HT-29 (cell line): ENCODE measurements around a stretch of chr19.

DNA sequence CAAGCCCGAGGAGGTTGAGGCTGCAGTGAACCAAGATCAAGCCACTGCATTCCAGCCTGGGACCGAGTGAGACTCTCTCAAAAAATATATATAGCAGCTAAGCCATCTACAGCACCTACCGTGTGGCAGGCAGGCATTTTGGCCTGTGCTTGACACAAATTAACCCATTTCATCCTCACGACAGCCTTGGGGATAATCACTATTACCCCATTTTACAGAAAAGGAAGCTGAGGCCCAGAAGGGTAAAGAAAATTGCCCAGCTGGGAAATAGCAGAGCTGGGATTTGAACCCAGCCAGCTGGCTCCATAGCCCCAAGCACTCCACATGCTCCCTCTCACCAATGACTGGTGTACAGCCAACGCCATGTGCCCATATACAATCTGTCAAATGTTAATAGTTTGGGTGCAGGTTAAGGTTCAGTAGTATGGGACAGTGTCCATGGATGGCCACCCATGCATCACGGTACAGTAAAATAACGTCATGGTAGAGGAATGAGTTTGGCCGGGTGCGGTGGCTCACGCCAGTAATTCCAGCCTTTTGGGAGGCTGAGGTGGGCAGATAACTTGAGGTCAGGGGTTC, 3.0 kb downstream of the SLC1A5 start:
- RAMPAGE, long total RNA, result no peak

DNA sequence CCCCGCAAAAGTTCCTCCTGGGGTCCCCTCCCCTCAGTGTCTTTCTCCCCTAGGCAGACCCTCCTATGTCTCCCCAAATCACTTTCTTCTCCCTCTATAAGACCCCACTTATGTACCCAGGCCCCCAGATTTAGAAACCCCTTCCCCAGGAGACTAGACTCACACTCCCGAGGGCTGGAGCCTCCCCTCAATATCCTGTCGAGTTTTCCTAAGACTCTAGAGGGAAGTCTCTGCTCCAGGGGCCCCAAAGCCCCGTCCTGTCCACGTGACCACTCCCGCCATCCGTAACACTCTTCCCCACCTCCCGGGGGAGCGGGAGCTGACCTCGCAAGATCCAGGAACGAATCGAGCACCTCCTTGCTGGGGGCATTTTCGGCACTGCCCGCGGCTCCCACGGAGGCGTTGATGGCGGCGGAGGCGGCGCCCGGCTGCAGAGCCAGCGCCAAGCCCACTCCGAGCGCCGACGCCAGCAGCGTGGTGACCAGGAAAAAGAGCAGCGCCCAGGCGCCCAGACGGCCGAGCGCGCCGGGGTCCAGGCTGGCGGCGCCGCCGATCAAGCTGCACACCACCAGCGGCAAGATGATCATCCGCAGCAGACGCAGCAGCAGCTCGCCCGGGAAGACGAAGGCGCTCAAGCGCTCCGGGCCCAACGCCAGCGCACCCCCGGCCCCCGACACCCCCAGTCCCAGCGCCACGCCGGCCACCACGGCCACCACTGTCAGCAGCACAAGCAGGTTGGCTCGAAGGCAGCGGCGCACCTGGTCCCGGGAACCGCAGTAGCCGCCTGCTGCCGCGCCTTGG, 1.1 kb downstream of the SLC1A5 start:
- RAMPAGE, long total RNA, result no peak

DNA sequence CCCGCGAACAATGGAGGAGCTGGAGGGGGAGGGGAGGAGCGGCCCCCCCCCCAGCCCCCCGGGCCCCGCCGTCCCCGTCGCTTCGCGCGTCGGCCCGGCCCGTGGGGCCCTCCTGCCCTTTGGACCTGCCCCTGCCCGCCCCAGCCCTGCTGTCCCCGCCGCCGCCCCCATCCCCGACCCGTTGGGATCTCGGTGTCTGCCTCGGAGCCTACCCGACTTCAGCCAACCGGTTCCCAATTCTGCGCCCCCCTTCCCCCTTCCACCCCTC, 439 bp downstream of the ARHGAP35 start:
- RAMPAGE, long total RNA, result no peak

GRCh38 chr19:46862556-46863416, 2.0 kb downstream of the ARHGAP35 start:
- RAMPAGE, long total RNA, result no peak

- RAMPAGE, long total RNA, result no peak
Observed at GRCh38 chr19:46898457-46899076, 37.8 kb downstream of the ARHGAP35 start.

GRCh38 chr19:46945951-46946526, 73.6 kb upstream of the NPAS1 start:
- RAMPAGE, long total RNA, result no peak

DNA sequence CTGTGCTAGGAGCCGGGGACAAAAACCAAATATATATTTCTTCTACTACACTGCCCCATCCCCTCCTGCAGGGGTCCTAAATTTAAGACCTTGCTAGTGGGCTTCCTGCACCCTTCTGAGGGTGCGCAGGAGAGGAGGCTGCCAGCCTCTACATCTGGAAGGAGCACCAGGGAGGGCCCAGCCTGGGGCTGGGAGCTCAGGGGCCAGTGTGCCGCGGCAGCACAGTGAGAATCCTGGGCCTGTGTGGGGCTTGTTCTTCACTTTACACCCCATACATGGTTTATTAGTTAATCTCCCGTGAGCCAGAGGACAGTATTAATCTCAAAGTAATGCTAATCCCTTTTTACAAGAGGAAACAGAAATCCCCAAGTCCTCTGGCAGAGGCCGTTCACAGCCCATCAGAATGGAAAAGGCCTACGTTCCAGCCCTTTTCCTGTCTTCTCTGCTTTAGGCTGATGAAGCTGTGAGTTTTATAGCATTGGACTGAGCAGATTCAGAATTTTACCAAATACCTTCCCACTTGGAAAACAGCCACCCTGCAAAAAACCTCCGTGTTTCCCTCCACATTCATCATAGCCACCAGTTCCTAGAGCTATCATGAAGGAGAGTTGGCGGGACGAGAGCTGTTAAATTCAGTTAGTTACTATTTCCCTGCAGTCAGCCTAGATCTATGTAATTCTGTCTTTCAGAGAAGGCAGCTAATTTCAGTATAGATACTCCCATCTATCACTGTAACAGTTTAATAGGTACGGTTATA, 44.2 kb upstream of the NPAS1 start:
- RAMPAGE, long total RNA, result no peak

DNA sequence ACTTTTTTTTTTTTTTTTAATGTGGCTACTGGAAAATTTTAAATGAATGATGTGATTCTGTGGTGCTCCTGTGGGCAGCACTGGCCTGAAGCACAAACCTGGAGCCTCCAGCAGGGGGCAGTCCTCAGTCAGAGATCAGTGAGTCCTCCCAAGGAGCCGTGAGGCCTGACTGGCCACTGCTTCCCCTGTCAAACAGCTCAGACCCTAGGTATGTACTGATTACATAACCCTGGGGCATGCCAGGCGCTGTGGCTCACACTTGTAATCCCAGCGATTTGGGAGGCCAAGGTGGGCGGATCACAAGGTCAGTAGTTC, 30.9 kb upstream of the TMEM160 start:
- RAMPAGE, long total RNA, result no peak

GRCh38 chr19:47110883-47111666, 2.5 kb downstream of the ZC3H4 start:
- RAMPAGE, long total RNA, result no peak

DNA sequence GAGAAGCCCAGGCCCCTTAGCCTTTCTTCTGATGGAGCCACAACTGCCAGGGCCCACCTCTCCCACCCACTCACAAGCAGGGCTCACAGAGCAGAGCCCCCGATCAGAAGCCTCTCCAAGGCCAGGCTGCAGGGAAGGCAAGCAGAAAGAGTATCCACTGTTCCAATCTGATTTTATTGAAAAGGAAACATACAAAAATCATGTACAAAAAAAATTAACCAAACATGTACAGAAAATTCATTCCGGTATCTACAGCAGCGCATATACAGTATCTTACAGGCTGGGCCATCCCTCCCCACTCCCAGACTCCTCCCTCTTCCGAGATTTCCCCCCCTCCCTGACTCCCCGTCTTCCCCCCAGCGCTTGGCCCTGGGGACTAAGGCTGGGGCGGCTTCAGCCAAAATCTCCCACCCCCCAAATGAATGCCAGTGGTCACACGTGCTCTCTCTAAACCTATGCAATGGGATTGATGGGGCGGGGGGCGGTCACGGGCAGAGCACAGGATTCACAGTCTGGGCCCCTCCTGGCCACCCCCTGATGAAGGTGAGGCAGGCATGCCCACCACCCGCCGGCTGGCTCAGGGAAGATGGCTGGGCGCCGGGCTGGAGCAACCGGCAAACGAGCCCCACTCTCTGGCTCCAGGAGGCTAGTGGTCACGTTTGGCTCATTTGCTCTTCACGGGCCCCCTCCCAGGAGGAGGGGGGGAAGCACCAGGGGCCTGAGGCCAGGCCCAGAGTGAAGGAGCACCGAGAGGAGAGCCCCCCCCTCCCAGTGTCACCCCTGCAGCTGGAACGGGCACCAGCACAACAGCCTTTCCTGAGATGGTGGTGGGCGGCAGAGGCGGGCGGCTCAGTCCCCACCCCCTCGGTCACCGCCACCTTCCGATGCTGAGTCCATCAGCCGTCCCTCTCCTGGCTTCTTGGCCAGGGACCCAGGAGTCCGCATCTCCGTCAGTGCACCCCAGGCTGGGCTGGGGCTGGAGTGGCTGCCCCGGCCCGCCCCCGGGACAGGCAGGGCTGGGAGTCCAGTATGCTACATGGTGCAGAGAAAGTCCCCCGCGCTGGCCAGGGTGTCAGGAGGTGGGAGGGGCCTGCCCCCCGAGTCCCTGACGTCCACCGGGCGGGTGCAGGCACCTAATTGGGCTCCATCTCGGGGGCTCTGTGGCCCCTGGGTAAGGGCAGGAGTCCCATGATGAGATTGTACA, 9.9 kb downstream of the BBC3 start:
- RAMPAGE, long total RNA, result no peak

GRCh38 chr19:47225748-47226424, 5.1 kb downstream of the BBC3 start:
- RAMPAGE, long total RNA, result no peak

DNA sequence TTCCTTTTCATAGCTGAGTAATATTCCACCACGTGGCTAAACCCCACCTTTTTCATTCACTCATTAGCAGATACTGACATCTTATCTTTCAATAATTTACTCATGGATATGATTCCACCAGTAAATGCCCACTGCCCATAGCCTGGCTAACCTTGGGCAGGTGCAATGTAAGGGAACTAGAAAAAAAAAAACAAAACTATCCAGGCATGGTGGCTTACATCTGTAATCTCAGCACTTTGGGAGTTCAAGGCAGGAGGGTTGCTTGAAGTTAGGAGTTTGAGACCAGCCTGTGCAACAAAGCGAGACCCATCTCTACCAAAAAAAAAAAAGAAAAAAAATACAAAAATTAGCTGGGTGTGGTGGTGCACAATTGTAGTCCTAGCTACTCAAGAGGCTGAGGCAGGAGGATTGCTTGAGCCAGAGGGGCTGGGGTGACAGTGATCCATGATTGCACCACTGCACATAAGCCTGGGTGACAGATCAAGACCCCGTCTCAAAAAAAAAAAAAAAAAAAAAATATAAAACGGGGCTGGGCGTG, 7.1 kb downstream of the C5AR1 start:
- RAMPAGE, long total RNA, result no peak

- RAMPAGE, long total RNA, result no peak
Observed at GRCh38 chr19:47484895-47485135, 796 bp upstream of the KPTN start.

DNA sequence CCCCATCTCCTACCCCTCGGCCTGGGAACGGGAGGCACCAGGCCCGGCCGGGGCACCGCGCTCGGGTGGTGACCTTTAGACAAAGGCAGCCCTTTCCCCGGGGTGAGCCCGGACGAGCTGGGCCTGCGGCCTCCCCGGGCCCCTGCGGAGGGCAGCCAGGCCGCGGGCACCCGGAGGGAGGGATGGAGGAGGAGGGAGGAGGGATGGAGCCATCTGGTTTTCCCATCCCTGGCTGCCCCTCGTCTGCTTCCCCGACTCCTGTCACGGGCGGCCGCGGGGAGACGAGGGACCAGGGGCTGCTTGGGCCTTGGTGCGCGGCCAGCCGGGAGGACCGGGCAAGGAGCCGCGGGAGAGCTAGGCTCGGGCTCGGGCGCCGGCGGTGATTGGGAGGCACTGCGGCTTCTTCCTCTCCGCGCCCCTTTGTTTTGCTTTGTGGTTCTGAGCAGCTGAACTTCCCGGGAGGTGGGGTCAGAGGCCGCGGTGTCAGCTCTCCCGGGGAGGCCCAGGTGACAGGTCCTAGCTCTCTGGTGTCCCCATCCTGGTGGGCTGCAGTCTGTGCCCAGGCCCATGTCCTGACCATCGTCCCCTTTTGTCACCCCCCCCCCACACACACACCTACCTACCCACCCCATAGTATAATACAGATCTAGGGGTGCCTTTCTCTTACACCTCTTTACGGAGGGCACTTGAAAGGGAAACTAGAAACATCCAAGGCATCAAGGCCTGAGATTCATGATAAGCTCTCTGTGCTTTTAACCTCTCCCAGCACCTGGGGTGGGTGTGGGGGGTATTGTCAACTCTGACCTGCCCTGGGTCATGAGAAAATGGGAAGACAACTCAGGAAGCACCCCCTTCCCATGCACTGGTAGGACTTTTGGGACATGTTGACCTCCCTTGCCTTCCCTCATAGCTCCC, 1.3 kb downstream of the BICRA start:
- RAMPAGE, long total RNA, result no peak

GRCh38 chr19:47713606-47714409, 586 bp downstream of the EHD2 start:
- RAMPAGE, long total RNA, result no peak

GRCh38 chr19:47725578-47726611, 12.7 kb downstream of the EHD2 start:
- RAMPAGE, long total RNA, result no peak

- RAMPAGE, long total RNA, result start-site peak on the minus strand at chr19:47730215-47730241, 17 and 29 reads in 2 replicates
Observed at GRCh38 chr19:47729856-47730580, 15.3 kb upstream of the NOP53 start.

- RAMPAGE, long total RNA, result no peak
Observed at GRCh38 chr19:47860735-47861329, 1.8 kb downstream of the TPRX2 start.

GRCh38 chr19:48121741-48122536, 11.3 kb upstream of the PLA2G4C start:
- RAMPAGE, long total RNA, result no peak

DNA sequence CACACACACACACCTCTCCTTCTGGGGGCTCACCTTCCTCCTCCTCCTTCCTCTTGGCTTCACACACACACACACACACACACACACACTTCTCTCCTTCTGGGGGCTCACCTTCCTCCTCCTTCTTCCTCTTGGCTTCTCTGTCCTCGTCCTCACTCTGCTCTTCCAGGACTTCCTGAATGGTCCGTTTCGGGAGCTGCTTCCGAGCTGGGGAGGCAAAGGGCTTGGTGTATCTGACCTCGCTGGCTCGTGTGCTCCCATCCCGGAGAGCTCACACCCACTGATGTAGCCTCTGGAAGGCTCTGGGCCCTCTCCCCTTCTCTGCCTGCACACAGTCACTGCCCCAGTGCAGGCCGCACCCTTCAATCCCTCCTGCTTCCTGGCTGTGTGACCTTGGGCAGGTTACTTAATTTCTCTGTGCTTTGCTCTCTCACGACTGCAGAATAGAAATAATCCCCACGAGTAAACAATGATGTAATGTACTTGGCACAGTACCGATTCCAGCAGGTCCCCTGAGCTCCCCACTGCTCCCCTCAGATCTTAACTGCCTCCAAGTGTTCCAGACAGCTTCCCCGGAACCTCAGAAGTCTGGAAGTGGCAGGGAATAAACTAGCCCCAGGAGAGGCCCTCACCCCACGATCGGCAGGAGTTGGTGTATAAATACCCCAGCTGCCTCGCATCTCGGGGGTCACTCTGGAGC, 16.2 kb downstream of the LIG1 start:
- RAMPAGE, long total RNA, result no peak